Left lung (tissue), 1 donor: ENCODE results near the genes RCN3, NOSIP, SPIB, JOSD2 and KLK15.

DNA sequence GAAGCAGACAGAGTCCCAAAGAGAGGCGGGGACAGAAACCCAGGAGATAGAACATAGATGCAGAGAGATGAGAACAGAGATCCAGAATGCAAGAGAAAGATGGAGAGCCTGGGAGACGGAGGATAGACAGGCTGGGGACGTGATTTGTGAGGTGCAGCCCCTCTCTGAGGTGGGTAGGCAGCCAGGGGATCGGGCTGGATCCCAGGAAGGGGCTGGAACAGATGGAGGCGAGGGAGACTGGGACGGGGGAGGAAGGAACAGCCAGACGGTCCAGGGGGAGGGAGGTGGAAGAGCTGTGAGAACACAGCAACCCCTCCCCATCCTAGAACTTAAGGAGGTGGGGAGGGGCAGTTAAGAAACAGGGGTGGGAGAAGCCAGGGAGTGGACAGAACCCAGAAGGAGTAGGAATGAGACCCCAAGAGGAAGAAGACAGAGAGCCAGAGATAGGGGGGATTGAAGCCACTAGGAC is 3.1 kb downstream of the SLC17A7 start:
- PRO-cap = no peak

- PRO-cap = bidirectional peak, plus-strand start at chr19:49528006, minus-strand start at chr19:49527860
Observed at GRCh38 chr19:49527605-49528110, at the start of gene RCN3. Gene RCN3, plus strand, starts transcription at chr19:49528003.

DNA sequence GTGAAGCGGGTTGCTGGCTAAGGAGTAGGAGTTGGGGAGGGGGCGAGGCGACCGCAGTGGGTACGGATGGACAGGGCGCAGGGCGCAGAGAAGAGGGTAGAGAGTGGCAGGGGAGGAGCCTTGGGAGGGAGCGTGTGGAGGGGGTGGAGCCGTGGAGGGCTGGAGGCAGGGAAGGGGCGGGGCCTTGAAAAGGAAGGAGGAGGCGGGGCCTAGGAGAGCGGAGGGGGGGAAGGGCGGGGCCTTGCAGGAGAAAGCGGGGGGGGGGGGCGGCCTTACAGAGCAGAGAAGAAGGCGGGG is 24.5 kb downstream of the NOSIP start:
- PRO-cap = no peak

GRCh38 chr19:49579849-49580386 is 438 bp downstream of the NOSIP start:
- PRO-cap = no peak

DNA sequence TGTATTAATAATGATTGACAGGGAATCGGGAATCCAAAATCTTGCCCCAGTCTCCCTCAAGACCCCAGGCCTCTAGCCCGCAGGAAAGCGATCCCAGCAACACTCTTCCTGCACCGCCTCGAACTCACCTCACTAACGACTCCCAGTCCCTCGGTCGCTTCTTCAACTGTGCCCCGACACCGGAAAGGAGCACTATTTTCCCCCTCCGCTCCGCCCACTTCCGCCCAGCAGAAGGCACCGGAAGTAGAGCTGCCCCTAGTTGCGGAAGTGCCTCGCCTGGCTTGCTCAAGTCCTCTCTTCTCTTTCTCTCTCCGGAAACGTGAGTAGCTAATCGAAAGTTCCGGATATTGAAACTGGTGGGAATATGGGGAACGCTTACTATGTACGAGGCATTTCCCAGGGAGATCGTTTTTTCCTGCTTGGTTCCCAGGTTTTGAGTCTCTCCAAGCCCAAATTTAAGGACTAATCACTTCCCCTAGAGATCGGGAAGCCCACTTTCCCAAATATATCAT is at the start of gene NOSIP:
NOSIP (minus strand) TSS at position 170 of the 512 bp plus-strand sequence.
- PRO-cap = bidirectional peak, plus-strand start at position 330 of the sequence, minus-strand start at position 168 of the sequence

DNA sequence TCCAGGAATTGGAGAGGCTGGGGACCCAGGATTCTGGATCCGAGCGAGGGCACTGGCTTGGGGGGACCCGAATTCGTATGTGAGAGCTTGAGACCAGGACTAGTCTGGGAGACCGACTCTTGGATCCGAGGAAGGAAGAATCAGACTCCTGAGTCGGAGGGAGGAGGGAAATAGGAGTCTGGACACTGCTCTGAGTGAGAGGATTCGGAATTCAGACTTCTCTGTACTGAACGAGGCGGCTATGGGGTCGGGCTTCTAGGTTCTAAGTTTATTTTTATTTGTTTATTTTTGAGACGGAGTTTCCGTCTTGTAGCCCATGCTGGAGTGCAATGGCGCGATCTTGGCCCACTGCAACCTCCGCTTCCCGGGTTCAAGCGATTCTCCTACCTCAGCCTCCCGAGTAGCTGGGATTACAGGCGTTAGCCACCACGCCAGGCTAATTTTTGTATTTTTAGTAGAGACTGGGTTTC is 930 bp upstream of the SCAF1 start:
- PRO-cap = bidirectional peak, plus-strand start at position 233 of the sequence, minus-strand start at position 142 of the sequence

- PRO-cap = no peak
Observed at GRCh38 chr19:49650866-49651601, 9.0 kb downstream of the SCAF1 start.

GRCh38 chr19:49677851-49677974 is 642 bp downstream of the PRMT1 start:
- PRO-cap = no peak

DNA sequence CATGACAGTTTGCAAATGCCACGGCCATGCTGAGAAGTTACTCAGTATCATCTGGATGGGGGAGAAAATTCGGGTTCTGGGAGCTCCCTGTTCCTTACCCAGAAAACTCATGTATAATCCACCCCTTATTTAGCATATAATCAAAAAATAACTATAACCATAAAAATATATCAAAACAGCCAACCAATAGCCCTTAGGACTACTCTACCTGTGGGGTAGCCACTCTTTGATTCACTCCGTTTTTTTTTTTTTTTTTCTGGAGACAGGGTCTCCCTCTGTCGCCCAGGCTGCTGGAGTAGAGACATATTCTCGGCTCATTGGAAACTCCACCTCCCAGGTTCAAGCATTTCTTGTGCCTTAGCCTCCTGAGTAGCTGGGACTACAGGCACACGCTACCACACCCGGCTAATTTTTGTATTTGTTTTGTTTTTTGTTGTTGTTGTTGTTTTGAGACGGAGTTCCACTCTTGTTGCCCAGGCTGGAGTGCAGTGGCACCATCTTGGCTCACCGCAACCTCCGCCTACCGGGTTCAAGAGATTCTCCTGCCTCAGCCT is 34.5 kb downstream of the TSKS start:
- PRO-cap = no peak

- PRO-cap = no peak
Observed at GRCh38 chr19:49836965-49838078, 19.2 kb downstream of the MED25 start.

DNA sequence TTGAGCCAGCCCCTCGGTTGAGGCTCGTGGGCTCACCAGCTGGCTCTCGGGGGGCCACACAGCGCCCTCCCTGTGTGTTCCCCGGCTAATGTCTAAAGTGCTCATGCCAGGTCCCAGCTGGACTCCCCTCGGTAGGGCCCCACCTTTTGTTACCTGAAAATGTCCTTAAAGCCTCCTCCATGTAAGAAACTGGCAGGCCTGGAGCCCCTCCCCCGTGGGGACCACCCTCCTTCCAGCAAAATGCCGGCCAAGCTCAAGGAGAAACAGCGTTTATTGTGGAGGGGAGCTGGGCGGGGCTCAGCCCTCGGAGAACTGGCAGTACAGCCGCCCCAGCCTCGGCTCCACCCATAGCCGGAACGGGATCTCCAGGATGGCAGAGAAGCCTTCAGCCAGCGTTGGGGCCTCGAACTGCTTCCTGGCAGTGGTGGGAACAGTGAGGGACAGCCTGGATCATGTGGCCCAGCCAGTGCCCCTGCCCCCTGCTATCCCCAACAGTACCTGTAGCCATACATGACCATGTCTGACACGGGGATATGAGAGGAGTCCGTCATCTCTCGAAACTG is 6.3 kb downstream of the PNKP start:
- PRO-cap = no peak

DNA sequence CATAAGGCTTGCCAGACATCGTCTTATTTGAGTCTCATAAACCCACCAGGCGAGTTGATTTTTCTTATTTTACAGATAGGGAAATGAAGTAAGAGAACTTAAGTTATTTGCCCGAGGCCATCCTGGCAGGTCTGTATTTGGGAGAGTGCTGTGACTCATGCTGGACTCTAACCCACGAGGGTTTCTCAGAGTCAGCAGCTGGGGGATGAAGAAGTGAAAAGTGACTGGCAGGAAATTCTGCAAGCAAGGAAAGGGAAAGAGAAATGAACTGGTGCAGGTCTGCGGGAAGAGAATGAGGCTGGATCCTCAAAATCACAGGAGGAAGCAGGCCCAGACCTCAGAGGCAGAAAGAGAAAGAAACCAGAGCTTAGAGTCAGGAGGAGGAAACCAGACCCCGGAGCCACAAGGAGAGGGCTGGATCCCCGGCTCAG is 423 bp upstream of the ATF5 start:
- PRO-cap = no peak

- PRO-cap = no peak
Observed at GRCh38 chr19:49930376-49931639, 1.5 kb upstream of the NUP62 start.

- PRO-cap = unidirectional peak, plus-strand start at chr19:50147560; unidirectional peak, minus-strand start at chr19:50147987; unidirectional peak, minus-strand start at chr19:50148021; bidirectional peak, plus-strand start at chr19:50148357, minus-strand start at chr19:50148222
Observed at GRCh38 chr19:50147308-50148637, 15.3 kb downstream of the IZUMO2 start.

GRCh38 chr19:50418117-50419035 is at the start of gene SPIB:
Gene SPIB, plus strand, starts transcription at chr19:50418938.
- PRO-cap = no peak

DNA sequence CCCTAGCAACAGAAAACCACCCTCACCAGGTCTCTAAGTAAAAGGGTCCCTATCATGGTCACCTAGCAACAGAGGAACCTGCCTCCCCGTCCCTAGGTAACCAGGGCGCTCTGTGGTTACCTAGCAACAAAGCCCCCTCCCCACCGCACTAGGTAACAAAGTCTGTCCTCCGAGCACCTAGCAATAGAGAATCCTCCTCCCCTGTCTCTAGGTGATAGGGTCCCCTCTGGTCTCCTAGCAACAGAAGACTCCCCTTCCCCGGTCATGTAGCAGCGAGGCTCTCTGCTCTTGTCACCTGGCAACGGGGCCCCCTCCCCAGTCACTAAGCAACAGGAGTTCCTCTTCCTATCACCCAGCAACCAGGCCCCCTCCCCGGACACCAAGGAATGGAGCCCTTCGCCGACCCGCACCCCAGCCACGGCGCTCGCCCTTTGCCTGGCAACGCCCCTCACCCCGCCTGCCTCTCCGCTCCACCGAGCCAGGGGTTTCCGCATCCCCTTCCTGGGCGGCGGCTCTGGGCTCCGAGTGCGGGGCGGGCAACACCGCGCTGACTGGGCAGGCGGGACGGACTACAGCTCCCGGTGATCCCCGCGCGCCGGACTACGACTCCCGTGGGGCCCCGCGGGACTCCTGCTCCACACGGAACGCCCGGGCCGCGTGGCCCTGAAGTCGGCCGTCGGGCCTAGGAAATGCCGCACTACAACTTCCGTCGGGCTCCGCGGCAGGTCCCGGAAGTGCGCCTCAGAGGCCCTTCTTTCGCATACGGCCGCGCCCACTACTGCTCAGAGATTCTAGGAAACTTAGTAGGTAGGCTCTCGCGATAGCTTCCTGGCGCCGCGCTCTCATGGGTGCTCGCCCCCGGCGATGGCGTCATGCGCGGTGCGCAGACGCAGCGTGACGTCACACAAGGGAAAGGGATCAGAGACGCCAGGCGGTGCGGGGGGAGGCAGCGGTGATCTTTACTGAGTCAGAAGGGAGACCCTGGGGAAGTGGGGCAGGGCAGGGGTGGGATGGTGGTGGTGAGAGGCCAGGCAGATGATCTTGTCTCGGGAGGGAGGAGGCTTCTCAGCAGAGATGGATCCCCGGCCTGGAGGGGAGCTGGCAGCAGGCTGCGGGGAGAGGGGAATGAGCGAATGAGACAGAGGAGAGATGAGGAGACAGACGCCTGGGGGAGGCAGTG is at the start of gene JOSD2:
JOSD2 (minus strand) TSS at position 527 of the 1,180 bp plus-strand sequence.
- PRO-cap = bidirectional peak, plus-strand start at position 921 of the sequence, minus-strand start at position 433 of the sequence

GRCh38 chr19:50556490-50557062 is 11.7 kb downstream of the LRRC4B start:
- PRO-cap = no peak

DNA sequence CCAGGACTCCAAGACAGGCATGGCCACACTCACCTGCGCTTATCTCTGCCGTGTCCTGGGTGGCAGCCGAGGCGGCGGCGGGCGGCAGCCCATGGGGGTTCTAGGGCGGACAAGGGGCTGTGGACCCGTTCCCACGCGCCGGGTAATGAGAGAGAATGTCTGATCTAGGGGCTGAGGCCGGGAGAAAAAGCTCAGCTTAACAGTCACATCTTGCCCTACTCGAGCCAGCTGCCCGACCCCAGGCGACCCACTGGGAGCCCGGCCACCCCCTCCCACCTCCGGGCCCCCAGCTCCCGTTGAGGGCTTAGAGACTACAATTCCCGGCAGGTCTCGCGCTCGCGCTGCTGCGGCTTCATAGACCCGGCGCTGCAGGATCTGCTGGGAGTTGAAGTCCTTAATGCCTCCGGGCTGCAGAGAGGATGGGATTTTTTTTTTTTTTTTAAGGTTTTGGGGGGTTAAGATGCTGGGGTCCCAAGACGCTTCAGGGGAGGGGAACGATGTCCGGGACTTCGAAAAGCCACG is 628 bp downstream of the SYT3 start:
- PRO-cap = no peak

- PRO-cap = no peak
Observed at GRCh38 chr19:50794922-50795421, 4.8 kb downstream of the ACP4 start.

DNA sequence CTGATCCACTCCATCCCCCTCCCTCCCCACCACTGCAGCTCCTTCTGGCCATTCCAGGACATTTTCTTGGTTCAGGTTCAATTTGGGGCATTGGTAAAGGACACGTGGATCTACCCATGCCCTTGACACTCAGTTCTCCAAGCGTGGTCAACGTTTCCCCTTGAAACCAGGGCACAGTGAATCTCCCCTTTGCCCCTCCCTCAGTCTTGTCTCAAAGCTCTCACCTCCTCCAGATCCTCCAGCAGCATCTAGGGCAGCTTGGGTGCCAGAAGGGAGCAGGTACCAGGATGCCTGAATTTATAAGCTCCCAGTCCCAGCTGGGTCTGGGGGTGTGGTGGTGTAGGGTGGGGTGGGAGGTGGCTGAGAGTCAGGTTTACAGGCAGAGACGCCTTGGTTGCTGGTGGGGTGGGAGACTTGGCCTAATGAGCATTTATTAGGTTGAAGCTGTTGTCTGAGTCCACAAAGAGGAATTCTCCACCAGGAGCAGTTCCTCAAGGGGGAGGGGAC is at the start of gene KLK15:
KLK15 (minus strand) TSS at position 272 of the 507 bp plus-strand sequence.
- PRO-cap = no peak